OVCAR3 (cell line): ENCODE measurements around the genes LPAR3, DDAH1 and CLCA4.

GRCh38 chr1:81680014-81680367 lies 120.7 kb upstream of the ADGRL2 start:
- RRBS = no CpG with 5 or more reads among the region's 3 CpGs

GRCh38 chr1:81820844-81821286 lies 20.1 kb downstream of the ADGRL2 start:
- RRBS = no CpG with 5 or more reads among the region's 3 CpGs

GRCh38 chr1:81990715-81991250 lies 190.0 kb downstream of the ADGRL2 start:
- RRBS = no CpG with 5 or more reads among the region's 6 CpGs

GRCh38 chr1:84297869-84298674 lies 3.4 kb upstream of the SAMD13 start:
- RRBS = 3% methylated on average over 10 of the region's 38 CpGs

- RRBS = no CpG with 5 or more reads among the region's 5 CpGs
These were observed 35.2 kb upstream of the DNASE2B start for GRCh38 chr1:84362972-84363565.

DNA sequence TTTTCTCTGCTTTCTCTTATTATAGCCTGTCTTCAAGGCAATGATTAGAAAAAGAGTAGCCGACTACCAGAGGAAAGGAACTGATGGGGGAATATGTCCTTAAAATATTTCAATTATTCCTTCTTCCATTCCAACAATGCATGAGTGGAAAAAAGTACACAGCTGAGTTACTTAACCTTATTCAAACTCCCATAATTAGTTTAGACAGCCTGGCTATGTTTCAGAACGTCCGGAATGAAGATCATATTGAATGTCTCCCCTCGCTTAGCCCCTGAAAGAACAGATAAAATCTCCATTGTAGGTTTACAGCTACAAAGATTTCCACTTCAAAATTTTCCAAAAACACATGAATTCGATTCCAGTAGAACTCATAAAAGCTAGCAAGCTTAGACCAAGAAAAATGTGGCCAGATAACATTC lies 29.2 kb upstream of the SSX2IP start:
- RRBS = no CpG with 5 or more reads among the region's 5 CpGs

- RRBS = no CpG with 5 or more reads among the region's 3 CpGs
These were observed 30.1 kb upstream of the SSX2IP start for GRCh38 chr1:84720380-84720778.

- RRBS = no CpG with 5 or more reads among the region's 3 CpGs
These were observed 38.7 kb downstream of the LPAR3 start for GRCh38 chr1:84854133-84854795.

DNA sequence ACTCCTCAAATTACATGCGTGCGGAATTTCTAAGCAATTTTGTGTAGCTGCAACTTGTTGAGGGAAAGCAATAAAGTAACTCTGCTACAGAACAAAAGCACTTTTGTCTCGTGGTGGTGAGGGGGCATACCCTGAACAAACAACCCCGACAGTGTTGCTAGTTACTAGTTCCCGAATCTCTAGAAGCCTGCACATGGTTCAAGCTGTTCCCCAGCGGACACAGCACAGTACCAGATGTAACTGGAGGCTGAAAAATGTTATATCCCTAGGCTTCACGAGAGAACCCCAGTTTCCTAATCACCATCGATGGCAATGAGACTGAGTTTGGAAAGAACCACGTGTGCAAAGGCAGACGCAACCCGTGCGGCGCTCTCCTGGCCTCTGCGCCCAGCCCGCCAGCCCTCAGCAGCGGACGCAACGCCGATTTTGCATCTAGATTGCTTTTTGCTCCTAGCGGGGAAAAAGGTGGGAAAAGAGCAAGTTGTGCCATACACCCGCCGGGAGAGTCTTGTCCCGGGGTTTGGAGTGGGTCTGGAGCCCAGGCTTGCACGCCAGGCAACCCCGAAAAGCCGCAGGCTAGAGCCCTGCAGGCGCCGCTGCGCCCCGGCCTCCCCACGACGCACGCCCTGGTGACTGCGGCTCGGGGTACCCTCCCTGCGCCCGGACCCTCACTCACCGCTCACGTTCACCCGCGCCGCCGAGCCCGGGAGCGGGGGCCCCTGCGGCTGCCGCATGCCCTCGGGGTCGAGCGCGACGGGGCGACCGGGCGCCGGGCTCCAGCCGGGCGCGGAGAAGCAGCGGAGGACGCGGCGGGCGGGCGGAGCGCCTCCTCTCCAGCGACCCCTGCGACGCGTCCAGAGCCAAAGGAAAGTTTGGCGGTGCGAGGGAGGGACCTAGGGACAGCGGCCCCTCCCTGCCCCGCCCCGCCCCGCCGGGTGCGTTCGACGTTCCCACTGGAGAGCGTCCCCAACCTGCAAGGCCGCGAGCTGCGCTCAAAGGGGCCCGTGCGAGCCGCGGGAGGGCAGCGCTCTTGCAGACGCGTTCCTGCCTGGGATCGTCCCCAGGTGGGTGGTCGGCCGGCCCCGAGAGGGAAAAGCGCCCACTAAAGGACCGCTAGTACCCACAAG lies at the start of gene LPAR3:
Gene LPAR3 (minus strand): TSS at position 867 of the 1,127 bp plus-strand sequence.
- RRBS = 5% methylated on average over 30 of the region's 97 CpGs

DNA sequence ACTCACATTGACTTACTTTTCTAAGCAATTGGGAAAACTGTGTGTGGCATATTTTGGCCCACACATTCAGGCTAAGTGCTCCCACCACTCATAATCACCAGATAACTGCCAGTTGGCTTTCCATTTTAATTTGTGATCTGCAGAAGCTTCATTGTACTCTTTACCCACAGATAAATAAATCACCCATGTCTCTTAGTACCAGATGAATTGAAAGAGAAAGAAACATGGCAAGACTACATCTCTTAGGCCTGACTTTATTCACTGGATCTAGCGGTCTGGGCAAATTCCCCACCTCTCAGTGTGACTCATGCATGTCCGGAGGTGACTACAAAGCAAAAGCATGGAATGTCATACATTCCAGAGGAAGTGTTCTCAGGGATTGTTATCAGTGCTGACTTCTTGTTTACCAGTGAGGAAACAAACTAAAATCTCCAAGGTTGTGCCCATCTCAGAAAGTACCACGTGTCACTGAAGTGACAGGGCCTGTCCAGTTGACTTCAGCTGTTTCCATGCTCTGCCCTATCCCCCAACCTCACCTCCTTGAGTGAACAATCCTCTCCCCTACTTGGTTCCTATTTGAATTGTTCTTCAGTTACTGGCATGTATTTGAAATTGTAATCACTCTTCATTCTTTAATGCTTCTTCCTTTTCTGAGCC lies 52.5 kb upstream of the BCL10 start:
- RRBS = no CpG with 5 or more reads among the region's 3 CpGs

GRCh38 chr1:85446650-85447411 lies 18.1 kb downstream of the DDAH1 start:
- RRBS = no CpG with 5 or more reads among the region's 2 CpGs

- RRBS = no CpG with 5 or more reads among the region's 3 CpGs
These were observed 17.4 kb downstream of the DDAH1 start for GRCh38 chr1:85447449-85448040.

GRCh38 chr1:85465020-85465772 lies at the start of gene DDAH1:
Gene DDAH1 (minus strand): TSS chr1:85465159.
- RRBS = 4% methylated on average over 47 of the region's 69 CpGs

GRCh38 chr1:85584114-85584963 lies 3.8 kb downstream of the CCN1 start:
- RRBS = no CpG with 5 or more reads among the region's 6 CpGs

- RRBS = no CpG with 5 or more reads among the region's 23 CpGs
These were observed 61.4 kb downstream of the CCN1 start for GRCh38 chr1:85641758-85642581.

- RRBS = no CpG with 5 or more reads among the region's 2 CpGs
These were observed 18.6 kb downstream of the ODF2L start for GRCh38 chr1:86377423-86378002.

GRCh38 chr1:86517049-86517866 lies 29.6 kb upstream of the CLCA4 start:
- RRBS = no CpG with 5 or more reads among the region's 1 CpG

DNA sequence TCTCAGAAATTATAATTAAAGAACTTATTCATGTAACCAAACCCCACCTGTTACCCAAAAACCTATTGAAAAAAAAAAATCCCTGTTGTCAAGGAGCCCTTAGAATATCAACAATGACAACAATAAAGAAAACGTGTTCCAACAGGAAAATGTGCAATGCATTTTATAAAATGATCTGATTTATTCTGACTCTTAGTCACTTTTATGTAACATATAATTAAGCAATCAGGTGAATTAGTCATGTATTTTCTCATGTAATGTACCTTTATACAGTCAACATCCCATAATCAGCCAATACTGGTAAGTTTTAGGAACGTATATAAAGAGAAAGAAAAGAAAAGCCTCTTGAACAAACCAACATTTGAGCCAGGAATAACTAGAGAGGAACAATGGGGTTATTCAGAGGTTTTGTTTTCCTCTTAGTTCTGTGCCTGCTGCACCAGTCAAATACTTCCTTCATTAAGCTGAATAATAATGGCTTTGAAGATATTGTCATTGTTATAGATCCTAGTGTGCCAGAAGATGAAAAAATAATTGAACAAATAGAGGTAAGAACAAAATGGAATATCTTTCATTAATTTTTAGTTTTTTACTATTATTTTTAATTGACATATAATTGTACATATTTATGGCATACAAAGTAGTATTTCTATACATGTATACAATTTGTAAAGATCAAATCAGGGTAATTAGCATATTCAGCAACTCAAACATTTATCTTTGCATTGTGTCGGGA lies at the start of gene CLCA4:
Gene CLCA4 (plus strand): TSS at position 348 of the 736 bp plus-strand sequence.
- RRBS = no CpG with 5 or more reads among the region's 3 CpGs

DNA sequence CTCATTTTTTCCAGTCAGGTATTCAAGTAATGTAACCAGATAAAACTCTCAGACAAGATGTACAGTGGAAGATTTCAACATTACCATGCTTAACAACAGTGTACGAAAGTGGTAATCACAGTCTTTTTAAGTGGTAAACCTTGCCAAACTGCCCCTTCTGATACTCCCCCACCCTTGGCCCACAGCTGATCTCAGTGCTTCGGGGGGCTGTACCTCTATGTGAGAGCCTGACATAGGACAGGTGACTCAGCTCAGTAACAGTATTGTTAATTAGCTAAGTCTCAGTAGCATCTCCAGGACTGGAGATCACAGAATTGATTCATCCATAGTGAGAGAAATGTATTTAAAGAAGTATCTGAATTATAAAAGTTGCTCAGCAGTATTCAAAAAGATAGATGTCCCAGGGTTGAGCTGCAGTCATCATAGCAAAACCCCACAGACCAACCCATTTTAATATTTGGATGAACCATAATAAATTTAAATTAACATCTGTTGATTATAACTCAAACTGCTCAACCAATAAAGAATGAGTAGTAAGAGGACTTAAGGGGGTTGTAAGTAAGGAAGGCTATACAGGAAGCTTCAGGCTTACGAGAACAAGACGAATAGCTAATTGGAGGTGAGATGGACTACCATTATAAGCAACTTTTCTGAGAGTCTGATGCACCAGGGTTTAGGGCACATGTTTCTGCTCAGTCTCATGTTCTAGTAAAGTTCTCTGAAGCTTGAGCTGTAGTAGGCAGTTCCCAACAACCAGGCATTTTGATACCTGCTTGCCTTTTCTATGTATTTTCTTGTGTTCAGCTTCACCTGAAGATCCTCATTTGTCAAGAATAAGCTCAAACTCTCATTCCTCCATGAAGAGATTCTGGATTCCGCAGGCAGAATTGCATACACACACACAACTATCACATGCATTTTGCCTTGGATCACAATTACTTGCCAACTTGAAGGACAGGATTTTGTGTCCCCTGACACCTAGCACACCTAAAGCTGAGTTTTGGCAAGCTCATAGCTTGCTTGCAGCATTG lies 45.0 kb downstream of the SH3GLB1 start:
- RRBS = no CpG with 5 or more reads among the region's 5 CpGs

DNA sequence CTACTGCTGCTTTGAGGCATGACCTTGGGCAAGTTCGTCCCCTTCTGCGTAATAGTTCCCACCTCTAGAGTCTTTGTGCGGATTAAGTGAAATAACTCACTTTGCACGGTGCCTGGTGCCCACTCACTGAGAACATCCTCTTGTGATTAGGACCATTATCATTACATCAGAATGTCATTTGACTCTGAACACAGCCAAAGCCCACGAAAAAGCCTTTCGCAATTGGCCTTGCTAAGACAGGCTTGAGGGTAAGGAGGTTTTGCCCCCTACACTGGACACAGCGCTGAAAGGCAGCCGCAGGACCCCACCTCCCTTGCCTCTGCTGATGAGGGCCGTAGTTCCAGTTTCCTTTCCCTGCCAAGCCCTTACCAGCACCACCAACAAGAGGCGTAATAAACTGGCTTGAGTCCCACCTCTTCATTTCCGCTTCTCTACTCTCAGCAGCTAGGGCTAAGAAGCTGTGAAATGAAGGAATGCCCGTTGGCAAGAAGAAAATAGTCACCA lies 52.9 kb downstream of the SH3GLB1 start:
- RRBS = no CpG with 5 or more reads among the region's 12 CpGs